Sigmoid colon (tissue), 4 donors: ENCODE measurements around the genes ADGRF1 and C6orf141.

- PRO-cap = no peak
- RAMPAGE, long total RNA, 4 experiments = no peak in any of the 4 experiments
Measured at GRCh38 chr6:44665584-44666049, 278.1 kb downstream of the CDC5L start.

- PRO-cap = no peak
- RAMPAGE, long total RNA, 4 experiments = no peak in any of the 4 experiments
Measured at GRCh38 chr6:44667406-44667989, 280.0 kb downstream of the CDC5L start.

DNA sequence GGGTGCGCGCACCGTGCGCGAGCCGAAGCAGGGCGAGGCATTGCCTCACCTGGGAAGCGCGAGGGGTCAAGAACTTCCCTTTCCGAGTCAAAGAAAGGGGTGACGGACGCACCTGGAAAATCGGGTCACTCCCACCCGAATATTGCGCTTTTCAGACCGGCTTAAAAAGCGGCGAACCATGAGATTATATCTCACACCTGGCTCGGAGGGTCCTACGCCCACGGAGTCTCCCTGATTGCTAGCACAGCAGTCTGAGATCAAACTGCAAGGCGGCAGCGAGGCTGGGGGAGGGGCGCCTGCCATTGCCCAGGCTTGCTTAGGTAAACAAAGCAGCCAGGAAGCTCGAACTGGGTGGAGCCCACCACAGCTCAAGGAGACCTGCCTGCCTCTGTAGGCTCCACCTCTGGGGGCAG lies 151.9 kb upstream of the RUNX2 start:
- PRO-cap = no peak
- RAMPAGE, long total RNA, 4 experiments = no peak in any of the 4 experiments

GRCh38 chr6:45663067-45663378 lies 285.3 kb upstream of the SUPT3H start:
- PRO-cap = no peak
- RAMPAGE, long total RNA, 4 experiments = no peak in any of the 4 experiments

DNA sequence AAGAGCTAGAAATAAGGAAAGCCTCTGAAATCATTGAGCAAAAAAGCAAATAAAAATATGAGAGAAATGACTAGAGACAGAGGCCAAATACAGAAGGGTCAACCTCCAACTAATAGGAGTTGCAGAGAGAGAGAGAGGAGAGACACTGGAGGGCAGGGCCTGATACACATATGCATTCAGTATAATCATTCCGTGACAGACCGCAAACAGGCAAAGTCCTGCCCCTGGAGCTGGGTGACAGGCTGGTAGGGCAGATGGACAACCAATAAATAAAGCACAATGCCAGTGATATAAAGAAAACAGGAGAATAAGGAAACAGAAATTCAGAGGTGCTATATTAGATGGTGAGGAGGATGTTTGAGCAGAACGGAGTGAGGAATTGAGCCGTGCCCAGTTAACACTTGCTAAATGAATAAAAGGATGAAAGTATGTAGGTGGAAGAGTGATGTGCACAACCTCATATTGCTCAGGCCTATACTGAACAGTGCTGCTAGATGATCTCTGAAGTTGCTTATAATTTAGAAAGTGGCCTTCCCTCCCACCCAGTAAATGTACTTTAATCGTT lies 37.5 kb upstream of the CLIC5 start:
- PRO-cap = no peak
- RAMPAGE, long total RNA, 4 experiments = no peak in any of the 4 experiments

DNA sequence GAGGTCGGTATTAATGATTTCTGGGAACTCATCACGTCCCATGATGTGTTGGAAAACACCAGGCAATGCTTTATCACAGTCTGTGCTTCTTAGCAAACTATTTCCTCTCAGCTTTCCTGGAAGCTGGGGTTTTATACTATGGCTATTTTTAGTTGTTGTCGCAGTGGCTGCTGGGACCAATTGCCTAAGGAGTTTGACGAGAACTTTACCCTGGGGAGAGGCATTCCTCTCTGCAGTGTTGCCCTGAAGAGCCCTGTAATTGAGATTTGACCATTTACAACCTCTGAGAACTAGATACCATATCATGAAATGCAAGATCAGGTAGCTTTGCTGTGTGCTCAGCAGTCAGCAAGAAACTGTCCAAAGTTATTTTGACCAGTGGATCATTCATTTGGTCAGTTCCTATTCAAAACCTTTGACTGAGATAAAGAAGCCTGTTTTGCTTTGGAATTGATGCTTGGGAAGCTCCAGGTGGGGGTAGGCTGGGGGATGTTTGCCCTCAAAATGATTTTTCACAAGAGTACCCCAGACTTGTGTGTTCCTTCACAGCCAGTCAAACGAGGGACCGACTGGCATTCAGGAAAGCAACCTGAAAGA lies 38.0 kb upstream of the CLIC5 start:
- PRO-cap = unidirectional peak, minus-strand start at position 107 of the sequence
- RAMPAGE, long total RNA, 4 experiments = no peak in any of the 4 experiments

DNA sequence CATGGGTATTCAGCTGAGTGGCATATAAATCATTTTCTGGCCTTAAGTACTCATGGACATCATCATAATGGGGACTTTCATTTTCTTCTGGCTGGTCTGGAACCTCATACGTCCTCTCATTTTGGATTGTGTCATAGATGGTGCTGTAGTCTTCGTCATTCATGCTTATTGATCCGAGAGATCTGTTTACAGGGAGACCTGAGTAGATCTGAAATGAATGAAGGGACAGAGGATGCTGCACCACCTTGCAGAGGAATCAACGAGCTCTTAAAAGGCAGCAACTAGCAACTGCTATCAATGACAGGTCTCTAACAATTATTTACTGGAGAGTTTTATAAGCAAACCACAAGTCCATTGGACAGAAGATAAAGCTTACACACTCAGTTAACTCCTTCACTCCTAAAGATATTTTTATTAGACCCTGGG lies 49.7 kb upstream of the ENPP4 start:
- PRO-cap = no peak
- RAMPAGE, long total RNA, 4 experiments = no peak in any of the 4 experiments

DNA sequence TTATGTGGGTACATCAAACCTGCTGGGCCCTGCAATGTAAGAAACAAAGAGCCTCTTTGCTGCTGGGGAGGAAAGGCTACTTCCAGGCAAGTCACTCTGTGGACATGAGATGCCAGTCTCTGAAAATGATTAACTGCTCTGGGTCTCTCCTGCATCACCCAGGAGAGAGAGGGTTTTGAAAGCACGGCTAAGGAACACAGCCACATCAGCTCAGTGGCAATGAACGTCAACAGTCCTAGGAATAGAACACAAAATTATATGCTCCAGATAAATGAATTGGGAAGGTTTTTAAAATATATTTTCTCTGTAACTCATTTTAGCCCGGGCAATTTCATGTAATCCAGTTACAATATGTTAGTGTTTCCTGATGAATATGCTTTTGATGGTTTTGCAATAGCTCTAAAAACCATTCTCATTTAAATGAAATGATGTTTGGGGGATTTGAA lies 112.0 kb downstream of the RCAN2 start:
- PRO-cap = no peak
- RAMPAGE, long total RNA, 4 experiments = no peak in any of the 4 experiments

DNA sequence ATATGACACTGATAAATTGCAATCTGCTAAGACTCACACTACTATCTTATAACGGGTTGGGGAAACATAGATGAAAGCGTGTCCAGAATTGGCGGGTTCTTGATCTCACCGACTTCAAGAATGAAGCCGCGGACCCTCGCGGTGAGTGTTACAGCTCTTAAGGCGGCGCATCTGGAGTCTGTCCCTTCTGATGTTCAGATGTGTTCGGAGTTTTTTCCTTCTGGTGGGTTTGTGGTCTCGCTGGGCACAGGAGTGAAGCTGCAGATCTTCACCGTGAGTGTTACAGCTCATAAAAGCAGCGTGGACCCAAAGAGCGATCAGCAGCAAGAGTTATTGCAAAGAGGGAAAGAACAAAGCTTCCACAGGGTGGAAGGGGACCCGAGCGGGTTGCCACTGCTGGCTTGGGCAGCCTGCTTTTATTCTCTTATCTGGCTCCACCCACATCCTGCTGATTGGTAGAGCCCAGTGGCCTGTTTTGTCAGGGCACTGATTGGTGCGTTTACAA lies 86.2 kb downstream of the RCAN2 start:
- PRO-cap = no peak
- RAMPAGE, long total RNA, 4 experiments = no peak in any of the 4 experiments

DNA sequence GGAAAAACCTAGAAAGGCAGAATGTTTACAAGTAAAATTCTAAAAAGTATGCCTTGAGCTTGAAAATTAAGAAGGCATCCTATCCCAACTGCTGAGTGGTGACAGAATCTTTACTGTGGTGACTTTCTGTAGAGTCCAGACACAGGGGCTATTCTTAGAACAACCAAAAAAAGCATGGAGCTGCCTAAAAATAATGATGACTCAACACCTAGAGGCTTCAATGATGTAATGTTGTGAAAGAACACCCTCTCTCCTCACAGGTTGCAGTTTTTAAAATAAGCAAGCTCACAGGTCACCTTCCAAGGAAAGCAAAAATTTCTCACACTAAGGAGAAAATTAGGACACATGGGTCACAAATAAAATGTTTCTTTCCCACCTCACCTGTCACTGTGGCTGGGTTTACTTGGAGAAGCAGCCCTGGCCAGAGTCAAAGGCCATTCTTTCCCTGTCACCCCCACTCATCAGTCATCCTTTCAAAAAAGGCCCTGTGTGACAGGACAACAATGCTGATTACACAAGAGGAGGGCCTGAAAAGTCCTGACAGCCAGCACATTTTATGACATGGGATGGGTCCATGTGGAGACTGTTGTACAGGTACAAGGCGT lies 53.5 kb downstream of the RCAN2 start:
- PRO-cap = bidirectional peak, plus-strand start at position 257 of the sequence, minus-strand start at position 100 of the sequence
- RAMPAGE, long total RNA, 4 experiments = no peak in any of the 4 experiments

- PRO-cap = bidirectional peak, plus-strand start at chr6:46492368, minus-strand start at chr6:46492291
- RAMPAGE, long total RNA, 4 experiments = no peak in any of the 4 experiments
Measured at GRCh38 chr6:46492184-46492478, 882 bp upstream of the RCAN2 start.

DNA sequence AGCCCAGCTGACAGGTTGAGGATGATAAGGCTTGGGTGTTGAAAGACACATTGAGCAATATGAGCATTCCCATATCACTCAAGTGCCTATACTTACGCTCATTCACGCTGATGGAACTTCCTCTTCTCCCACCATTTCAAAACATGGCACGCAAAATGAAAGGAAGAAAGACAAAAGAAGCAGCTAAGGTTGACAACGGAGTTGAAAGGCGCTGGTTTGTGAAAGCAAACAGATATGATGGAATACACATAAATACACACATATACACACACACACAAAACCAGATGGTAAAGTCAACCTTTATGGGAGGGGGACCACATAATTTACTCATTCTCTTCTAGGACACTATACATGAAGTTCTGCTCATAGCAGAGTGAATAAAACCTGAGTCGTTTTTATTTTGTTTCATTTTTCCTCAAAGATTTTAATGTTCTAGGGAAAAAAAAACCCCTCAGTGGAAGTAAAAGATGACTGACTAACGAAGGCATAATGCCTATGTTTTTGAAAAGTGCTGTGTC lies 22.0 kb upstream of the MEP1A start:
- PRO-cap = no peak
- RAMPAGE, long total RNA, 4 experiments = no peak in any of the 4 experiments

GRCh38 chr6:47034770-47035389 lies 7.3 kb downstream of the ADGRF1 start:
- PRO-cap = no peak
- RAMPAGE, long total RNA, 4 experiments = no peak in any of the 4 experiments

DNA sequence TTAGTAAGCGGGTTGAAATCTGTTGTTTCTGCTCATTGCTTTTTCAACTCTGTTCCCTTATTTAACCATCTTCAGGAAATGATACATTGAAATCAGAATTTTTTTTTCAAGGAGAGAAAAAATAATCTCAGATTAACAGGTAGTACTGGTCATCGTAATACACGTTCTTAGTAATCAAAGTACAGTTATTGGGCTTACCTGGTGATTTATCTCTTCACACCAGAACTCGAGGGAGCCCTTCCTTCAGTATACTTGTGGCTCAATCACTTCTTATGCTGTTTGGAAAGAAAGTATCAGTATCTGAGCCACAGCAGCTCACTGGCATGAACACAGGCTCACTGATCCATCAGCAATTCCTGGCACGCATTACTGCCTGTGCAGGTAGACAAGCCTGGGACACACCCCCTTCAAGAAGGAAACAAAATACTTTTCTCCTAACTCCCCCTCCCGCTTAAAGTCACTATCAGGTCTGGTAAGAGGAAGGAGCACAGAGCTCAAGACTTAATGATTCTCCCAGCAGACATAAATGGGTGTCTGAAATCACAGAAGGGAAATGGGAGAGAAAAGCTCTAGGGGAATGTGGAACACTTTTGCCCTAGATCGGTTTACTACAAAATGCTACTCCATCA lies at the start of gene ADGRF1:
ADGRF1 (minus strand) TSS at position 340 of the 629 bp plus-strand sequence.
- PRO-cap = no peak
- RAMPAGE, long total RNA, 4 experiments = no peak in any of the 4 experiments

DNA sequence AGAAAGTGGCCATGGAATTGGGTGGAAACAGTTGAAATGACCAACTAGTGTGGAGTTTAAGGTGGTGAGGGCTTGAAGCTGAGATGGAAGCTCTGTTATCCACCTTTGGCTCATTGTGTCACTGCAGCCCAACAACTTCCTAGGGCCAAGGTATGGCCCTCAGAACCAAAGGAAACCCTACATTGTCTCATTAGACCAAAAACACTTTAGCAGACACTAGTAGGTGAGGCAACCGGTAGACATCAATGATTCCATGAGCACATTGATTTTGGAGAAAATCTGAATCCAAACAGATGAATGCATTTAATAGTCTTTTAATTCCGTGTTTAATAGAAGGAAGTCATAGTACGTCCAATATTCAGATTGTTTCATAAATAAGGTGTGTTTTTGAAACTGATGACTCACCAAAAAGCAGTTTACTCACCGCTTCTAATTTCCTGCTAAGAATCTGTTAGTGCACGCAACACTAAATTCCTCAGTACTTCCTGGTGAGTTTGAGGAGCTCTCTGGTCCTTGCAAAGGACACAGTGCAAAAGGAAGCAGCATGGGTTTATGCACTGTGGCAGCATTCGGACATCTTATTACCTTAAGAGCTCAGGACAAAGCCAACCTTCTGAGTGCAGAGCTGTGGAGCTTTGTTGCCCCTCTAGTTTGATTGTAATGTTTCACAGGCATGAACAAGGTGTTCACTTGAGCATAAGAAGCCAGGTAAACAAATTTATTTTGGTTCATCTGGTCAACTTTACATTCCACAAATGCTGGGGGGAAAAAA lies 2.2 kb upstream of the ADGRF1 start:
- PRO-cap = no peak
- RAMPAGE, long total RNA, 4 experiments = no peak in any of the 4 experiments

DNA sequence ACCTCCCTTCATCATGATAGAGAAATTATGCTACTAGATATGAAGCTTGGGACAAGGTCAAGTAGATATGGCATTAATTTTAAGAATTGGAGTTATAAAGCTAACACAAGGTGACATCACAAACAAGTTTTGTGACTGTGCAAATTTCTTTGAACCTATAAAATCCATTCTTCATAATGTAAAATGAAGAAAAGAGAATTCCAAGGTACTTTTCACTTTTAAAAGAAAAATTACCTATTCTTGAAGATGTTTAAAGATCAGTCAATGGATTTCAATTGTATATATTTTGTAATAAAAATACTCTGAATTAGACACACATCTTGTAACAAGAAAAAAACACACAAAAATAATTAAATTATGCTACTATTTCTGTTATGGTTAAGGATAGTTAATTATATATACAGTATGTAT lies 604.3 kb upstream of the PTCHD4 start:
- PRO-cap = no peak
- RAMPAGE, long total RNA, 4 experiments = no peak in any of the 4 experiments

- PRO-cap = no peak
- RAMPAGE, long total RNA, 4 experiments = no peak in any of the 4 experiments
Measured at GRCh38 chr6:49541756-49542304, 8.6 kb upstream of the C6orf141 start.

GRCh38 chr6:49550246-49551209 lies at the start of gene C6orf141:
C6orf141 (plus strand) TSS chr6:49550668.
- PRO-cap = no peak
- RAMPAGE, long total RNA, 4 experiments = start-site peak on the plus strand in 1 of 4 experiments, at chr6:49550608-49550695 at its widest, 21 reads per replicate

- PRO-cap = no peak
- RAMPAGE, long total RNA, 4 experiments = no peak in any of the 4 experiments
Measured at GRCh38 chr6:51049885-51050707, 231.4 kb downstream of the TFAP2B start.

DNA sequence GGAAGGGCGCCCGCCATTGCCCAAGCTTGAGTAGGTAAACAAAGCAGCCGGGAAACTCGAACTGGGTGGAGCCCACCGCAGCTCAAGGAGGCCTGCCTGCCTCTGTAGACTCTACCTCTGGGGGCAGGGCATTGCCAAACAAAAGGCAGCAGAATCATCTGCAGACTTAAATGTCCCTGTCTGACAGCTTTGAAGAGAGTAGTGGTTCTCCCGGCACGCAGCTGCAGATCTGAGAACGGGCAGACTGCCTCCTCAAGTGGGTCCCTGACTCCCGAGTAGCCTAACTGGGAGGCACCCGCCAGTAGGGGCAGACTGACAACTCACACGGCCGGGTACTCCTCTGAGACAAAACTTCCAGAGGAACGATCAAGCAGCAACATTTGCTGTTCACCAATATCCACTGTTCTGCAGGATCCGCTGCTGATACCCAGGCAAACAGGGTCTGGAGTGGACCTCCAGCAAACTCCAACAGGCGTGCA lies 406.1 kb downstream of the TFAP2B start:
- PRO-cap = no peak
- RAMPAGE, long total RNA, 4 experiments = no peak in any of the 4 experiments